SK-N-DZ (cell line): ENCODE measurements around the genes CHKB and RABL2B.

RAMPAGE:
- cytosol, long total RNA = no peak
- nucleus, long total RNA = no peak
These were observed 1.1 kb downstream of the CHKB start for GRCh38 chr22:50581559-50581986.

RAMPAGE:
- cytosol, long total RNA = no peak
- nucleus, long total RNA = no peak
These were observed at the start of gene CHKB for GRCh38 chr22:50581987-50583044. Gene CHKB, minus strand, starts transcription at chr22:50582849.

DNA sequence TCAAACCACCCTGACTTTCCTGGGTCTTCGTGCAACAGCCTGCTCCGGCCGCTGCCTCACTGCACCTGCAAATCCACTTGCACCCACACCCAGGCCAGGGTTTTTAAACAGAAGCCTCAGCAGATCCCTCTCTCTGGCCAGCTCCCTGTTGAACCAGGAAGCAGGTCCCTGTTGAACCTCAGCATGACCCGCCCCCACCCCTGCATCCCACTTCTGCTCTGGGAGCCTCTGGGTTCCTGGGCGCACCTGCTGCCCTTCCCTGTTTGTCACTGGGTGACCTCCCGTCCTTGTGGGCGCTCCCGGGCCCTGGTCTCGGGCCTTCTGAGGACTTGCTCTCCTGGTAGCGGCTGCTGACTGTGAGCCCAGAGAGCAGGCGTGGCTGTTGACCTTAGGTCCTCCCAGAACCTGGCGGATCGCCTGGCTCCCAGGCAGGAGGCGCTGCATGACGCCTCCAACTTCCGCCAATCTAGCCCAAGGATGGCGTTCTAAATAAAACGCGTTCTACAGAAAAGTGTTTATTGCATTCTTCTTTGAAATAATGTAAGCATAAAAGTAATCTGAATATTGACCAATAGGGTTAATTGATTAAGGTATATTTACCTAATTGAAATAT lies 13.0 kb downstream of the MAPK8IP2 start:
RAMPAGE:
- cytosol, long total RNA = no peak
- nucleus, long total RNA = no peak

GRCh38 chr22:50622589-50623560 lies 5.1 kb downstream of the ARSA start:
RAMPAGE:
- cytosol, long total RNA = no peak
- nucleus, long total RNA = no peak

DNA sequence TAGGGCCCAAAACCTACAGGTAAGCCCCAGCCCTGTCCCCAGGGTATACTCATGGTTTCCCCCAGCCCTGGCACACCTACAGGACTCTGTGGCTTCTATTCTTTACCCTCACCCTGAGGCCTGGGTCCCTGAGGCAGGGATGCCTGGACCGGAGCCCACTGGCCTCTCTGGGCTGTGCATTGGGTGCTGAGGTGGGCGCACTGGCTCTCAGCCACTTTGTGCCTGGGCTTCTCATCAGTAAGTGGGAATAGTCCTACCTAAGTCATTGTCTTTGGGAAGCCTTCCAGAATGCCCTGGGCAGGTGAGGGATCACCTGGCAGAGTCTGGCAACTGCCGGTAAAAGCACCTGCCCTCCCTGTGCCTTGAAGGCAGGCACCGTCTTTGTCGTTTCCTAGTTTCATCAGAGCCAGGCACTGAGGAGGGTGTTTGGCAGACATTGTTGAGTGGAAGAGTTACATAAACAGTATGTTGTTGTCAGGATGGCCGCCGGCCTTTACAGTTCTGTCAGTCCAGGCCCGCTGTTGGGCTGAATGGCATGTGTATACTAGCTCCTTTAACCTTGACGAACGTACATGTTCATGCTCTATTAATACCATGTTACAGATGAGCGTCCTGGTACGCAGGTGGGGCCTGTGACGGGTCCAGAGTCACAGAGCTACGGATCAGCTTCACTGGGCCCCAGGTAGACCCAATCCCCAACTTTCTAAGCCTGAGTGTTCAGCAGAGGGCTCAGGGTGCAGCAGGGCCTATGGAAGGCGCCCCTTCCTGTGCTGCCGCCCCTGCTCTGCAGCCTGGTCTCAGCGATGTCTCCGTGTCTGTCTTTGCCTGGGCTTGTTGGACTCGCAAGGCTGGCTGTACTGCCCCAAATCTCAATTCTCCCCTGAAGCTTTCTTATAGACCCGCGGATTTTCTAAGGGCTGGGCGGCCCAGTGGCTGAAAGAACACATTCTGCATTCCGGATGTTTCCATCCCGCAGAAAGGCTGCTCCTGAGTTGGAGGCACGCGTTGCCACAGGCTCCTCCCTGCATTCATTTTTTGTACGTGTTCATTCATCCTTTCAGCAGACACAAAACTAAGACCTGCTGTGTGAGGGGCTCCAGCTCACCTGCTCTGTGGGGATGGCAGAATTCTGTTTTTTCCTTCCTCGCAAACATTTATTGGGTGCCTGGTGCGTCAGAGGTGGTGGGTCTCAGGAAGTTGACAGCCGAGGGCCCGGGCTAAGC lies 42.2 kb upstream of the ACR start:
RAMPAGE:
- cytosol, long total RNA = no peak
- nucleus, long total RNA = no peak

GRCh38 chr22:50698303-50698981 lies 39.6 kb upstream of the ACR start:
RAMPAGE:
- cytosol, long total RNA = no peak
- nucleus, long total RNA = no peak

GRCh38 chr22:50708752-50709258 lies 29.2 kb upstream of the ACR start:
RAMPAGE:
- cytosol, long total RNA = no peak
- nucleus, long total RNA = no peak

DNA sequence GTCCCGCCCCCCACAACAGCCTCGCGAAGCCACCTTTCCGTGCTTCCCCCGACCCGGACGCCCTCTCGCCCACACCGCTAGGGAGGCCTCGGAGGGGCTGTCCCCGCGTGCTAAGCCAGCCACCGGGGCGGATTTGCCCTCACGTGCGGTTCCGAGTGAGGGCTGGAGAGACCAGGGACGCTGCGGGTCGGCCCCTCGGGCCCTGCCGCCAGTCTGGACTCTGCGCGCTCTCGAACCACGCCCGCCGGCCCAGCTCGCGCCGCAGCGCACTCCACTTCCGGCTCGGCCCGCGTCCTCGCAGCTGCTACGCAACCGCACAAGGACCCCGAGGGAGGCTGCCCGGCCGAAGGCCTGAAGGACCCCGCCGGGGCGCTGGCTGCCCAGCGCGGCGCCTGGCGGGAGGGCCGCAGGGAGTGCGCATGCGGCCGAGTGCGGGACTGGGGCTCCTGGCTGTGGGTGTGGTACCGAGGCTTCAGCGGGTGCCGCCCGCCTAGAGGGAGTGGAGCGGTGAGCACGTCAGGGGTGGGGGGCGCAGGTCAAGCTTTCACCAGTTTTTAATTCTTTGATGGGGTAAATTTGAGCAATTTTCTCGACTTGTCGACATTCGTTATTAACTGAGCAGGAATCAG lies at the start of gene RABL2B:
Gene RABL2B (minus strand): TSS at position 279 of the 629 bp plus-strand sequence.
RAMPAGE:
- cytosol, long total RNA = start-site peak on the plus strand centred at position 438 of the sequence, 64 bp wide, 1,589 and 1,974 reads in 2 replicates
- nucleus, long total RNA = start-site peak on the plus strand centred at position 432 of the sequence, 47 bp wide, 501 and 90 reads in 2 replicates